Heart (tissue), 3 donors: ENCODE data around the gene RNF165.

DNA sequence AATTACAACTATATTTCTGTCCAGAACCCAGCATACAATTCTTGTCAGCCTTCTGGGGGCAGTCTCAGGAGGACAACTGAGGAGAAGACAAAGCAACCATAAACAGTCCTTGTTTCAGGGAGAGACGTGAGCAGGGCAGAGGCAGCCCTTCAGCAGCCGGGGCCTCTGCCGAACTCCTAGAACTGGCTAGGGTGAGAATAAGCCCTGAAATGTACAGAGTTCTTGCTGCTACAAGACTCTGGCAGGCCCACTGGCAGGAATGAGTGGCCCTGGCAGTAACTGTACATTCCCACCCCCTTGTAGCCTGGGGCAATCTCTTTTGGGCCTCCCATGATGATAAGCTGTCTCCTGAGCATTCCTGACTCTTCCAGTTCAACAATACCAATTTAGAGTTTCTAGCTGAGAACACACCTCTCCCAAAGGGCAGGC lies 15.4 kb upstream of the C18orf25 start:
- RAMPAGE, long total RNA, 2 experiments, result no peak in any of the 2 experiments

- RAMPAGE, long total RNA, 2 experiments, result no peak in any of the 2 experiments
Observed at GRCh38 chr18:46333345-46334399, at the start of gene RNF165. Gene RNF165 (plus strand): TSS chr18:46334018.

- RAMPAGE, long total RNA, 2 experiments, result no peak in any of the 2 experiments
Observed at GRCh38 chr18:46623518-46623949, 33.5 kb downstream of the LOXHD1 start.

- RAMPAGE, long total RNA, 2 experiments, result no peak in any of the 2 experiments
Observed at GRCh38 chr18:46803312-46803992, 46.6 kb upstream of the ST8SIA5 start.

GRCh38 chr18:46805912-46806439 lies 49.1 kb upstream of the ST8SIA5 start:
- RAMPAGE, long total RNA, 2 experiments, result no peak in any of the 2 experiments

- RAMPAGE, long total RNA, 2 experiments, result no peak in any of the 2 experiments
Observed at GRCh38 chr18:46814593-46815122, 57.8 kb upstream of the ST8SIA5 start.

GRCh38 chr18:46946354-46947503 lies 29.3 kb downstream of the KATNAL2 start:
- RAMPAGE, long total RNA, 2 experiments, result no peak in any of the 2 experiments

- RAMPAGE, long total RNA, 2 experiments, result no peak in any of the 2 experiments
Observed at GRCh38 chr18:47749061-47749525, 181.4 kb downstream of the SMAD2 start.

- RAMPAGE, long total RNA, 2 experiments, result no peak in any of the 2 experiments
Observed at GRCh38 chr18:48004417-48005145, 74.1 kb upstream of the SMAD2 start.

- RAMPAGE, long total RNA, 2 experiments, result no peak in any of the 2 experiments
Observed at GRCh38 chr18:48036309-48036845, 105.9 kb upstream of the SMAD2 start.

GRCh38 chr18:48097984-48098817 lies 167.7 kb upstream of the SMAD2 start:
- RAMPAGE, long total RNA, 2 experiments, result no peak in any of the 2 experiments

GRCh38 chr18:48133805-48134028 lies 203.3 kb upstream of the SMAD2 start:
- RAMPAGE, long total RNA, 2 experiments, result no peak in any of the 2 experiments

GRCh38 chr18:48164979-48165923 lies 234.8 kb upstream of the SMAD2 start:
- RAMPAGE, long total RNA, 2 experiments, result no peak in any of the 2 experiments

DNA sequence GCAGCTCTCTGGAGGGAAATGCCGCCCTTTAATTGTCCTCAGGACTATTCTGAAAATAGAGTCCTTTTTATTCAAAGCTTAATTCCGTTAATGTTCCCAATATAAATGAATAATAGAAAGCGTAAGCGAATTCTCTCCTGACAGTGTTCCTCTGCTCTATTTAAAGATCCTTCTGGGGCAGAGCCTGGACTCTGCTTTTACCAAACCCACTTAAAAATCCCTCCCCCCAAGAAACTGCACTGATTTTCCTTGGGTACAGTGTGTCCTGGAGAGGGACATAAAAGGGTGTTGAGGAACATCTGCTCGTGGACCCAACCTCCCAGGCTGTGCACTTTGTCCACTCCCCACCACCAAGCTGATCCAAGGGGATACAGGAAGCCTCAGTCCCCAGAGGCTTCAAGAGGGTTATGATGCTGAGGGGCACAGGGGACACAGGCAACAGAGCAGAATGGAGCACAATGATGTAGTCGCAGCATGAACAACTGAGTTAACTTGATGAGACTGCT lies 40.1 kb upstream of the ZBTB7C start:
- RAMPAGE, long total RNA, 2 experiments, result no peak in any of the 2 experiments

- RAMPAGE, long total RNA, 2 experiments, result no peak in any of the 2 experiments
Observed at GRCh38 chr18:48539415-48540270, 812 bp downstream of the CTIF start.

GRCh38 chr18:48575460-48576755 lies 37.1 kb downstream of the CTIF start:
- RAMPAGE, long total RNA, 2 experiments, result no peak in any of the 2 experiments

- RAMPAGE, long total RNA, 2 experiments, result no peak in any of the 2 experiments
Observed at GRCh38 chr18:48589818-48590420, 51.1 kb downstream of the CTIF start.

- RAMPAGE, long total RNA, 2 experiments, result no peak in any of the 2 experiments
Observed at GRCh38 chr18:48728323-48729057, 189.7 kb downstream of the CTIF start.

GRCh38 chr18:48802819-48803489 lies 147.8 kb downstream of the SMAD7 start:
- RAMPAGE, long total RNA, 2 experiments, result no peak in any of the 2 experiments

- RAMPAGE, long total RNA, 2 experiments, result no peak in any of the 2 experiments
Observed at GRCh38 chr18:48829853-48830274, 120.9 kb downstream of the SMAD7 start.